ENCODE measurements around the genes MVP, TBX6 and FBRS.

- PRO-cap = no peak
Measured at GRCh38 chr16:29760454-29761070, 14.8 kb upstream of the C16orf54 start.

GRCh38 chr16:29820098-29820633, at the start of gene MVP:
MVP (plus strand) TSS chr16:29820462.
- PRO-cap = no peak

GRCh38 chr16:29922426-29922906, 3.6 kb downstream of the KCTD13 start:
- PRO-cap = no peak

- PRO-cap = unidirectional peak, minus-strand start at chr16:29926552
Measured at GRCh38 chr16:29926393-29927016, 479 bp upstream of the KCTD13 start.

- PRO-cap = no peak
Measured at GRCh38 chr16:29989452-29990010, 5.9 kb downstream of the HIRIP3 start.

- PRO-cap = no peak
Measured at GRCh38 chr16:29992318-29992904, 3.0 kb downstream of the HIRIP3 start.

GRCh38 chr16:29994741-29995536, 478 bp downstream of the HIRIP3 start:
- PRO-cap = bidirectional peak, plus-strand start at chr16:29995379, minus-strand start at chr16:29995243

GRCh38 chr16:29996439-29996717, 337 bp downstream of the INO80E start:
- PRO-cap = no peak

- PRO-cap = no peak
Measured at GRCh38 chr16:29996718-29997195, 716 bp downstream of the INO80E start.

DNA sequence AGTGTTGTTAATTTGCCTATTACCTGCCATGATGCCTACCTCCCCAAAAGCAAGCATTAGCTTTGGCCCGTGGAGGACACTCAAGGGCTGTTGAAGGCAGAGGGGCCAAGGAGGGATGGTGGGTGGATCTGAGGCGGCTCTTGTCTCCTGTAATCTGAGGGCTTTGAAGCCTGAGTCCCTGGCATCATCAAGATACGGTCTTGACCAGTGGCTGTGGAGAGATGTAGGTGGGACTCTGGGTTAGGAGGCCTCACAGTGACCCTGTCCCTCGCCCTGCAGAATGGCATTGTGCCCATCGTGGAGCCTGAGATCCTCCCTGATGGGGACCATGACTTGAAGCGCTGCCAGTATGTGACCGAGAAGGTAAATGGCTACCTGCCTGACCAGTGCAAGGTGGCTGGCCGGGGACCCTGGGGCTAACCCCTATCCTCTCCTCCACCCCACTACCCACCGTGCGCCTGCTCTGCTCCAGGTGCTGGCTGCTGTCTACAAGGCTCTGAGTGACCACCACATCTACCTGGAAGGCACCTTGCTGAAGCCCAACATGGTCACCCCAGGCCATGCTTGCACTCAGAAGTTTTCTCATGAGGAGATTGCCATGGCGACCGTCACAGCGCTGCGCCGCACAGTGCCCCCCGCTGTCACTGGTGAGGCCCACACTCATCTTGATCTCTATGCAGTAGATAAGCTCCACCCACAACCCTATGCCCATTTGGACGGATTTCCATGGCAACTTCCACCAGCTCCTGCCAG, 3.6 kb downstream of the ALDOA start:
- PRO-cap = no peak

DNA sequence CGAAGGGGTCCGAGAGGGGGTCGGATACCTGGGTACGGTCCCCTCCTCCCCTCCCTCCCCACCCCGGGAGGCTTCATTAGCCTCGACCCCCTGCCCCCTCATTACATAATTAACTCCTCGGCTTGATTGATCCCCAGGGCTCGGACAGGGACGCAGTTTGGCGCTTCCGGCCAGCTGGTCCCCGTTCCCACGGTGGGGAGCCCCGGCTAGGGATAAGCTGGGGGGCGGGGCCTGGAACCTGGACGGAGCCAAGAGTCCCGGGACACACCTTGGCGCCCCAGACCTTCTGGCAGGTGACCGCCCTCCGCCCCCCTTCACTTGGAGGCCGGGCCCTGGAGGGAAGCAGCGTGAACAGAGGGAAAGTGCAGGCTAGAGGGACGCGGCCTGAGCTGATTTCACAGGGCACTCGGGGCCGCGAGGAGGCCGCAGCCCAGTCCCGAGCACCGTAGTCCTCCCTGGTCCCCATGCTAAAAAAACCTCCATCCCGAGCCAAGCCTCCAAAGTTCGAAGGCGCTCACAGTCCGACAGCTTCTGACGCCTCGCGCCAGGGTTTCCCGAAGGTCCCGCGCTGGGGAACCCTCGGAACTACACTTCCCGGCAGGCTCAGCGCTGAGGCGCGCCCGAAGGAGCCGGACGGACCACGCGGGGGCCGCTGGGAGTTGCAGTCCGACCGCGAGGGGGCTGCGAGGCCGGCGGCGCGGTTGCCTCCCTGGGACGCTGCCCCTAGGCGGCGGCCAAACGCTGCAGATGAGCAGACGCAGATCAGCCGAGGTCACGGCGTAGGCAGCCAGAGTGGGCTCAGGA, at the start of gene TBX6:
Gene TBX6, minus strand, starts transcription at position 570 of the 804 bp plus-strand sequence.
- PRO-cap = bidirectional peak, plus-strand start at position 759 of the sequence, minus-strand start at position 568 of the sequence

DNA sequence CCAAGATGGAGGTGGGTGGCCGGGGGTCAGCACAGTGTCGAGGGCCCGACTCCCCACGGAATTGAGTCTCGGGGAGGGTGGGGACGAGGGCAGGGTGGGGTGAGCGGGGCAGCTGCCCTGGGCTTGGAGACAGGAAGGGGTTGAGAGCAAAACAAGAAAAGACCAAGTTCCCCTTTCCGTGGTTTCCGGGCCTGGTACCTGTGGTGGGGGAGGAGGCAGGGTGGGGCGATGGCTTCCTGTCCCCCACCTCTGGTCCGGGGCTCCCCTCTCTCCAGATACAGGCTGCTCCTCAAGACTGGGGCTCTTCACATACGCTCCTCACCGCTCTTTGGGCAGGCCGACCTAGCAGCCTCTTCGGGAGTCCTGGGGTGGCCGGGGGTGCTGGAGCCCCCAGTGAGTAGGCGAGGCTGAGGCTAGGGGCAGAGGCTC, 563 bp downstream of the CORO1A start:
- PRO-cap = no peak

DNA sequence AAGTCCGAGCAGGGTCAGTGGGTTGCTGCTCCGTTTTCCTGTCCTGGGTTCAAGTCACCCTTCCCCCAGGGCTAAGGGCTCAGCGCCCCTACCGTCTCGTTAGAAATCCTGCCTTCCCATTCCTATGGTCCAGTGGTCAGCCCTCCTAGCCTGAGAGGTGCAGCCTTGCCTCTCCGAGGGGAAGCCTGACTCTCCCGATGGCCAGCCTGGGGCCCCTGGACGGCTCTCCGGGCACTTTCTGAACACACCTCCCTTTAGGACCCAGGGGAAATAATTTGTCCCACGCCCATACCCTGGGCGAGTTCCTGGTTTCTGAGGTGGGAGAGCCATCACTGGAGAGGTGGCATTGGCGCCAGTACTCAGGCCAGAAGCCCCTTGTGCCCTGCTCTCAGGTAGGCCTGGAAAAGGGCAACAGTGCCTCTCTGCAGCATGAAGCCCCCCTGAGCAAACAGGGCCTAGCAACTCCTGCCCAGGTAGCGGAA, 541 bp upstream of the CD2BP2 start:
- PRO-cap = bidirectional peak, plus-strand start at position 328 of the sequence, minus-strand start at position 241 of the sequence

- PRO-cap = no peak
Measured at GRCh38 chr16:30368239-30368969, 1.9 kb downstream of the TBC1D10B start.

DNA sequence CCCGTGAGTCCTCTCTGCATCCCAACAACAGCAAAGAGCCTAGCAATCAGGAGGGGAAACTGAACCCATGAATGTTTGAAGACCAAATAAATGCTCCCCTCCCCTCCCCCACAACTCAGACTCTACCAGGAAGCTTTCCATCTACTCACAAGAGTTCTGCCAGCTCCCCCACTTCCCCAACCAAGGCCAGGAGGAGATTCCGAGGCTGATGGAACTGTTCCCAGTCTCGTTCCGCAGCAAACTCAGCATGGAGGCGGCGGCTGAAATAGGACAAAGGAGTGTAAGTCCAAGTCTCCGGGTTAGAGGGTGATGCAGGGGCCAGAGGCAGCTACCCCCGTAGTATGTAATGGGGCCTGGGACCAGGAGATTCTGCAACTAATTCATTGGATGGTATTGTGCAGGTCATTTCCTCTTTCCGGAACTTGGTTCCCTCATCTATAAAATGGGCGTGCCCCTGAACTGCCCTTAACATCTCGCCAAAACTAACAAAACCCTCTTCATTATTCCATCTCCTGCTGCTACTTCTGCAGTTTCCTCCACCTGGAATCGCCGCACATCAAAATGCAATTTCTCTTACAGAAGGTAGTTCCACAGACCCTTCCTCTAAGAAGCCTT, 815 bp downstream of the DCTPP1 start:
- PRO-cap = no peak

DNA sequence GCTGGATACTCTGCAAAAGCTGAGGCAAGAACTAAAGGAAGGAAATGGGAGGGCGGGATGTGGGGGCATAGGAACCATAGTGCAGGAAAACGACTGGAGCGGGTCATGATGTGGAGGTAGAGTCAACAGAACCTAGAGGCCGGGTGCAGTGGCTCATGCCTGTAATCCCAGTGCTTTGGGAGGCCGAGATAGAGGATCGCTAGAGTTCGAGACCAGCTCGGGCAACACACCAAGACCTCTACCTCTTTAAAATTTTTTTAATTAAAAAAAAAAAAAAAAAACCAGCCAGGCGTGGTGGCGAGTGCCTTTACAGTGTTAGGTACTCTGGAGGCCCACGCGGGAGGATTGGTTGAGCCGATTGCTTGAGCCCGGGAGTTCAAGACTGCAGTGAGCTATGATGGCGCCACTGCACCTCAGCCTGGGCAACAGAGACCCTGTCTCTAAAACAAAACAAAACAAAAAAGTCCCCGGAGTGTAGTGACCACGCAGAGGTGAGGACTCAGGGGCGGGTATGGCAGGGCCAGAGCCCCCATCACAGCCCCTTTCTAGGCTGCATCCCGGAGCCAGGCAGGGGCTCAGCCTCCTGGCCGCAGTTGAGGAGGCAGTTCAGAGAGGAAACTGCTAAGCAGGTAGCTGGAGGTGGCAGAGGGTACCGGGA, 1.0 kb downstream of the ZNF747 start:
- PRO-cap = no peak

GRCh38 chr16:30555918-30556638, 2.1 kb downstream of the ZNF764 start:
- PRO-cap = no peak

GRCh38 chr16:30570280-30570596, 1.3 kb downstream of the ZNF688 start:
- PRO-cap = no peak

DNA sequence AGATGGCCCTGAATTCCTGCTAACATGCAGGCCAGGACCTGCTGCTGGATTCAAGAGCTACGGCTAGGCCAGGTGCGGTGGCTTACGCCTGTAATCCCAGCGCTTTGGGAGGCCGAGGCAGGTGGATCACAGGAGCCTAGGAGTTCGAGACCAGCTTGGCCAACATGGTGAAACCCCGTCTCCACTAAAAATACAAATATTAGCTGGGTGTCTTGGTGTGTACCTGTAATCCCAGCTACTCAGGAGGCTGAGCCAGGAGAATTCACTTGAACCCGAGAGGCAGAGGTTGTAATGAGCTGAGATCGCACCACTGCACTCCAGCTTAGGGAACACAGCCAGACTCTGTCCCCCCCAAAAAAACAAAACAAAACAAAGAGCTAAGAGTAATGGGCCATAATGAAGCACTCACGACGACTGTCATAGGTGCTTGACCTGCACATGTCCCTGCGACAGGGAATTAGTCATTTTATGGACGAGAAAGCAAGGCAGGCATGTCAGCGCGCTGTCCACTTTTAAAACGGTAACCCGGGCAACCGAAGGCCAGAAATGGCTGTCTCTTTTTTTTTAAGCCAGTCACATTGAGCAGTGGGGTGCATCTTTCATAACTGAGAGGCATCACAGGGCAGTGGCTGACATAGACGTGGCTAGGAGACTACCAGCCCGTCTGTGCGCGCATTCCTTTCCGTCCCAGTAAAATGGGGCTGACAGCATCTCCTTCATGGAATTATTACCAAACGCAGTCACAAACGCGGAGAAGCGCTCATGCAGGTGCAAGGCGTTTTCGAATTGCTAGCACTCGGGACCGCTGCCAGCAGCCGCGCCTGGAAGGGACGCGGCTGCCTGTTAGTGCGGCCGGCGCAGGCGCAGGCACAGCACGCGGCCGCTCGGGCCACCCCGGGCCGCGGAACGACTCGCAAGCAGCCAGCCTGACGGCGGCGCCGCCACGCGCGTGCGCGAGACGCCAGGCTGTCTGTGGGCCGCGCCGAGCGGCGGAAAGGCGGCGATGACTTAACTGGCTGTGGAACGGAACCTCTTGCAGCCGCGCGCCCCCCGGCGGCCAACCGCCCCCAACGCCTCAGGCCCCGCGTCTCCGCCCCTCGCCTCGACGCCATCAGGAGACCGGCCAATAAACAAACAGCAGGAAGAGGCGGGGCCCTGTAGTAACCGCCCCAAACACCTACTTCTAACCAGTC, 783 bp upstream of the FBRS start:
- PRO-cap = bidirectional peak, plus-strand start outside the sequence, minus-strand start at position 845 of the sequence

GRCh38 chr16:30658331-30658552, at the start of gene FBRS:
FBRS (plus strand) TSS chr16:30658431.
- PRO-cap = bidirectional peak, plus-strand start at chr16:30658439, minus-strand start at chr16:30657896

Measured in LUHMES (cell line).